Epithelial cell of alveolus of lung (primary cell): ENCODE results near the gene RCAN1.

DNA sequence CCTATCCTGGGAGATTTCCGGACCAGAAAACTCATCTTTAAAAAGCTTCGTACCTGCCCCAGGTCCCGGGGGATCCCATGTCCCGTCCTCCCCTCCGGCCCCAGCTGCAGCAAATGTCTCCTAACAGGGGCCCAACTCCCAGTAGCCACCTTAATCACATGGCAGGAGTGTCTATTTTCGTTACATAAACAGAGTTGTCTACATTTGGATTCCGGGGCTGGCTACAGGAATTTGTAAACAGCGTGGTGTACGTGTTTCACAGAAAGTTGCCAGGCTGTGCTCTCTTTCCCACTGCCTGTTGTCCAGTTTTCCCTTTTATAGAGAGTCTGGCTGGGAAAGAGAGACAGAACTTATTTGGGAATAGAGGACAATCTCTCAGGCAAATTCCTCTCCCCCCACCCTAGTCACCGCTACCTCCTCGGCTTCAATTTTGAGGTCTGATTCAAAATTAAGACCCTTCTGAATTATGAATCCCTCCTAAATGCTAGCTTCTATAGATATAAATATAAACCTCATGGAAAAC is 17.8 kb upstream of the KCNE2 start:
- RAMPAGE, long total RNA: no peak
- RRBS: 9% methylated on average over 2 of the region's 11 CpGs

GRCh38 chr21:34524196-34524612 is 12.2 kb upstream of the KCNE1 start:
- RAMPAGE, long total RNA: no peak
- RRBS: no CpG with 5 or more reads among the region's 6 CpGs

- RAMPAGE, long total RNA: no peak
- RRBS: 1% methylated on average over 52 of the region's 132 CpGs
Observed at GRCh38 chr21:34614589-34615614, at the start of gene RCAN1. Gene RCAN1 (minus strand): TSS chr21:34615113.

GRCh38 chr21:34620318-34620625 is 5.4 kb upstream of the RCAN1 start:
- RAMPAGE, long total RNA: no peak
- RRBS: no CpG with 5 or more reads among the region's 3 CpGs

GRCh38 chr21:34699528-34700130 is 30.8 kb downstream of the CLIC6 start:
- RAMPAGE, long total RNA: no peak
- RRBS: no CpG with 5 or more reads among the region's 10 CpGs

- RAMPAGE, long total RNA: no peak
- RRBS: 79% methylated on average over 19 of the region's 69 CpGs
Observed at GRCh38 chr21:34792073-34792676, 123.4 kb downstream of the CLIC6 start.

DNA sequence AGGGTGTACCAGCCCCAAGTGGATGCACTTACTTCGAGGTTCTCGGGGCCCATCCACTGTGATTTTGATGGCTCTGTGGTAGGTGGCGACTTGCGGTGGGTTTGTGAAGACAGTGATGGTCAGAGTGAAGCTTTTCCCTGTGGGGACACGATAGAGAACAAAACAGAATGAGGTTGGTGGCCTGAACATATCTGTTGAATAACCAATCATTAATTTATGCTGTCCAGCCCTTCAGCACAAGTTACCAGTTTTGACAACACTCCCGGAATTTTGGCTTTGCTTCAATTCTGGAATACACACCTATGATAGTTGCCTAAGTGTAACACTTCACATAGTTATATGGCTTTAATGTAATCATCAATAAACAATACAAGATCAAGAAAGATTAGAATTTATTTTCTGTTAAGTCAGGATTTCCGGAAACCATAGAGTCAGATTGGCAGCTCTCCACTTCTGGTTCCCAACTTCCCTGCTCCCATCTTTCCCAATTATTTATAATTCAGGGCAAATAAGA is 189.6 kb downstream of the RUNX1 start:
- RAMPAGE, long total RNA: no peak
- RRBS: no CpG with 5 or more reads among the region's 7 CpGs

GRCh38 chr21:34867767-34868206 is 181.3 kb downstream of the RUNX1 start:
- RAMPAGE, long total RNA: no peak
- RRBS: no CpG with 5 or more reads among the region's 4 CpGs

DNA sequence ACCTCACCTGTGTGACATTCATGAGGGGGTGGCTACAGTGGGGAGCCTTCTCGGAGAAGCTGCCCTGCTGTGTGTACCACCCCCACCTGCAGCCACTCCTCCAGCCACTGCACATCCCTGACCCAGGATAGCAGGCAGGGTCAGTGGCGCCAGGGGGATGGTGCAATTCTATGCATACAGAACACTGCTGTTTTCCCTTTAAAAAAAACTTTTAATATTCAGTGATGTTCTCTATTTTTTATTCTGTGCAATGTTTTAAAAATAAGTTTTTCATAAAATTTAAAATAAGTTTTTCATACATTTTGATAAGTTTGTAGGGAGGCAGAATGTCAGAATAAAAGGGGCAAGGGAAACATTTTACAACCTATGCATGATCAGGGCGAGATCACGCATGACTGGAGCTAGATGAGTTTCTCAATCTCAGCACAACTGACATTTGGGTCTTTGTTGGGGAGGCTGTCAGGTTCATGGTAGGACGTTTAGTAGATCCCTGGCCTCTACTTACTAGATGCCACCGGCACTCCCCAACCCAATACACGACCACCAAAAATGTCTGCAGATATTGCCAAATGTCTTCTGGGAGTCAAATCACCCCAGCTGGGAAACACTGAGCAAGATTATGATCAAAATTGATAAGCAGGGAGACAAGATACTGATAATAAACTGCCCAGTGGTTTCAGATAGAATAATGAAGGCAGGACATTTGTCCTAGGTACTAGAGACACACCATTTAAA is 176.6 kb downstream of the RUNX1 start:
- RAMPAGE, long total RNA: no peak
- RRBS: no CpG with 5 or more reads among the region's 7 CpGs

DNA sequence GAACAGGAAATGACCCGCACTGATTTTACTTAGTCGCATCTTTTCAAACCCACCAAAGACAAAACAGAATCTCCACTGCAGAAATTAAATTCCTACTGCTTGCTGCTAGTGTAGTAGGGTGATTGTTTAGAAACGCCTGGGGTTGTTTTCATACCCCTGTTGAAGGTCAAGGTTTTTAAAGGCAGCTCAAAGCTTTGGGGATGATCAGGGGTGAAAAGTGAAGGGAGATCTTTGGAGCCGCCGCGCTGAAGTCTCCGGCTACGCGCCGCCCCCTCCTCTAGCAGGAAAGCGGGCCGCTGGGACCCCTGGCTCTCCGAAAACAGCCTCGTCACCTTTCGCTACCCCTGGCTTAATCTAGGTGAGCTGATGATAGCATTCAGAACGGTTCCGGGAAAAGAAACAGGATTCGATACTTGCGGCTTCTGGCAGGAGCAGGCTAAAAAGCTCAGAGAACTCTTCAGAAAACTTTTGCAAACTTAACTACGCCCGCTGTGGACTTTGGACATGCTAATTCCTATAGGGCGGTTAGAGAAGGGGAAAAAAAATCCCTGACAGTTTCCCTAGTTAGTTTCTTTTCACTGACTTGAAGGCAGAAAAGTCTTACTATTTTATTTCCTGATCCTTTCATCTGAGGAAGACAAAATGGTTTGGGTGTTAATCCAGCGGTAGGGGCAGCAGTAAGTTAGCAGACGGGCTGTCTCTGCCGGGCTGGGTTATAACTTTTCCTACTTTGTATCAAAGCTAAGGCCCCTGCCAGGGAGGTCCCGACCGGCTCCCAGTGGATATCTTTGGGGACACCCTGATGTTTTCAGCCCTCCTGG is 163.1 kb downstream of the RUNX1 start:
- RAMPAGE, long total RNA: no peak
- RRBS: 0% methylated on average over 3 of the region's 27 CpGs

- RAMPAGE, long total RNA: no peak
- RRBS: no CpG with 5 or more reads among the region's 8 CpGs
Observed at GRCh38 chr21:34974108-34974621, 74.9 kb downstream of the RUNX1 start.

DNA sequence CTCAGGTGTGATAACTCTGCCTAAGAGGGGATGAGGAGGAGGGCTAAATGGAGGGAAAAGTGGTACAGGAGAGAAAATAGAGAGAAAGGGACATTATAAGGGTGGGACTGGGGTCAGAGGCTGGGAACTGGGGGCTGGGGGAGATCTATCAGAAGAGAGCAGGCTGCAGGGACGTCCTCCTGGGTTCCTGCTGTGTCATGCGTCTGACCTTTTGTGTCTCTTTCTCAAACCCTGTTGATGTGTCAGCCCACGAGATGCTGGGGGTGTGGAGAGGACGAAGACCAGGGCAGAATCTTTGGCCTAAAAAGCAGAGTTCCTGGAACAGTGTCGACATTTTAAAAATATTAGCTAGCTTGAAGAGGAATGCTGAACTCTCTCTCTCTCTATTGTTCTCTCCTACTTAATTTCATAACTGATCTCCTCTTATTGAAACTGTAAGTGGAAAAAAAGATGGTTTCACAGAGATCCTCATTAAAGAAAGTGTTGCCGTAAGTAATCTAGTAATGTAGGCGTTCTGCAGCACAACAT is 52.8 kb downstream of the RUNX1 start:
- RAMPAGE, long total RNA: no peak
- RRBS: no CpG with 5 or more reads among the region's 7 CpGs

DNA sequence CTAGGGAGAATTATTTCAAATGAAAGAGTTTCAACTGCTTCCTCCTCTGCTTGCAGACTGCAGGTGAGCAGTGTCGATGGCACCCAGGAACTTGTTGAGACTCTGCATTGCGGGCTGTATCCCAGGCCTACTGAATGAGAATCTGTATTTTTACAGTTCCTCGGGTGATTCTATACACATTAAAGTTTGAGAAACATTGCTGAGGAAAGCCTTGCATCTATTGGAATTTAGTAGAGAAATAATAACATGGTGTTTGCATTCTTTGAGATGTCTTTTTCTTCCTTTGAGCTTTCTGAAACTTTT is 3.8 kb upstream of the RUNX1 start:
- RAMPAGE, long total RNA: no peak
- RRBS: no CpG with 5 or more reads among the region's 3 CpGs

DNA sequence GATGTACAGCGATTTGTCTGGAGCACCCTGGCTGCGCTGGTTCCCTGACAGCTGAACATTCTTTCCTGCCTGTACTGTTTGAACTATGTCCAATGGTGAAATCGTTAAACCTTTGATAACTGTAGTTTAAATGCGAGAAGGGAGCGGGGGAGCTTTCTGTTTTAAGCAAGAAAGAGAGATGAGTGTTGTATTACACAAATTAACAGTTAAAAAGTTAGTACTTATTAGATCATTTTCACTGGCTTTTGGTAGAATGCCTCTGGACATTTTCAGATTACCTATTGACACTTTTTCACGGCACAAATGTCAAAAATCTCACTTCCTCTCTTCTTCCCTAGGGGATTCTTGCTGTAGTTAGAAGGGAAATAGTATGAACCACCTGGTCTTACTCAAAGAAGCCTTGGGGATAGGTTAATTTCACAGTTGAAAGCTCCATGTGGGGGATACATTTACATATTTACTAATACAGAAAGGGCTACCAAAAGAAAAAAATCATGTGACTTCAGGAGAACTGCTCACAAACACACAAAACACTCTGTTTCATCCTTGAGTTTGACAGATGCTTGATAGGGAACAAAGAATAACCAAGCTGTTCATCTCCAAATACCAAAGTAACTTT is 140.3 kb upstream of the RUNX1 start:
- RAMPAGE, long total RNA: no peak
- RRBS: no CpG with 5 or more reads among the region's 6 CpGs

- RAMPAGE, long total RNA: no peak
- RRBS: no CpG with 5 or more reads among the region's 6 CpGs
Observed at GRCh38 chr21:35529181-35529632, 480.1 kb upstream of the RUNX1 start.

DNA sequence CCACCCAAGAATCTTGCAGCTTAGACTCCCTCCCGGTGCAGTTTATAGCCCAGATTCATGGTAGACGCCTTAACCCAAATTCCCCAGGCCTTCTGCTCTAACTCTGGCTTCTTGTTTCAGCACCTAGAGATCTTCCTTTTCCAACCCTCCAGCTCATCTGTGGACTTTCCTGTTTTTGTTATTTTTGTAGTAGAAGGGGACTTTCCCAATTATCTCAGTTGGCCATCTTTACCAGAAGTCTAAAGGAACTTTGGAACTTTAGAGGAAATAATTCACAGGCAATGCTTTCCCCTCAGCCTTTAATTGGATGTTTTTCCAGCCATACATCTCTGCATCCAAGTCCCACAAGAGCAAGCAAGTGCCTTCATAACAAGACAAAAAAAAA is 377.5 kb downstream of the SETD4 start:
- RAMPAGE, long total RNA: no peak
- RRBS: no CpG with 5 or more reads among the region's 2 CpGs

GRCh38 chr21:35852681-35853081 is 207.6 kb downstream of the SETD4 start:
- RAMPAGE, long total RNA: no peak
- RRBS: no CpG with 5 or more reads among the region's 5 CpGs

GRCh38 chr21:35984648-35984847 is 75.8 kb downstream of the SETD4 start:
- RAMPAGE, long total RNA: no peak
- RRBS: no CpG with 5 or more reads among the region's 8 CpGs

- RAMPAGE, long total RNA: no peak
- RRBS: no CpG with 5 or more reads among the region's 11 CpGs
Observed at GRCh38 chr21:36072387-36072780, 2.6 kb downstream of the CBR1 start.

DNA sequence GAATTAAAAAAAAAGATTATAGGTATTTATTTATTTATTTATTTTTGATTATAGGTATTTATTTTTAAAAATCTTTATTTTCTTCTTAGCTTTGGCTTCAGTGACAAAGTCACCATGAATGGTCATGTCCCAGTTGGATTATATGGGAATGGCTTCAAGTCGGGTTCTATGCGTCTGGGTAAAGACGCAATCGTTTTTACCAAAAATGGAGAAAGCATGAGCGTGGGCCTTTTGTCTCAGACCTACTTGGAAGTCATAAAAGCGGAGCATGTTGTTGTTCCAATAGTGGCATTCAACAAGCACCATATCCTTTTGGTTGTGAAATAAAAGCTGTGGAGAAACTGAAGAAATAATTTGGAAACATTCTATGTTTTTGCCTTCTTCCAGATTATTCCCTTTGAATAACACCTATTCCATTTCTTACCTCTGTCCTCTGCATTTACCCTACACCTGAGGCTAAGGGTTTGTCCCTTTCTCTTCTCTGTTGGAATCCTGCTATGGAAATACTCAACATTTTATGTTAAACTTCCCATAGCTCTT is 17.7 kb downstream of the MORC3 start:
- RAMPAGE, long total RNA: no peak
- RRBS: no CpG with 5 or more reads among the region's 6 CpGs